Rectum (tissue), 1 donor: ENCODE results near the genes MUC5B, KRTAP5-3, IFITM10 and SYT8.

DNA sequence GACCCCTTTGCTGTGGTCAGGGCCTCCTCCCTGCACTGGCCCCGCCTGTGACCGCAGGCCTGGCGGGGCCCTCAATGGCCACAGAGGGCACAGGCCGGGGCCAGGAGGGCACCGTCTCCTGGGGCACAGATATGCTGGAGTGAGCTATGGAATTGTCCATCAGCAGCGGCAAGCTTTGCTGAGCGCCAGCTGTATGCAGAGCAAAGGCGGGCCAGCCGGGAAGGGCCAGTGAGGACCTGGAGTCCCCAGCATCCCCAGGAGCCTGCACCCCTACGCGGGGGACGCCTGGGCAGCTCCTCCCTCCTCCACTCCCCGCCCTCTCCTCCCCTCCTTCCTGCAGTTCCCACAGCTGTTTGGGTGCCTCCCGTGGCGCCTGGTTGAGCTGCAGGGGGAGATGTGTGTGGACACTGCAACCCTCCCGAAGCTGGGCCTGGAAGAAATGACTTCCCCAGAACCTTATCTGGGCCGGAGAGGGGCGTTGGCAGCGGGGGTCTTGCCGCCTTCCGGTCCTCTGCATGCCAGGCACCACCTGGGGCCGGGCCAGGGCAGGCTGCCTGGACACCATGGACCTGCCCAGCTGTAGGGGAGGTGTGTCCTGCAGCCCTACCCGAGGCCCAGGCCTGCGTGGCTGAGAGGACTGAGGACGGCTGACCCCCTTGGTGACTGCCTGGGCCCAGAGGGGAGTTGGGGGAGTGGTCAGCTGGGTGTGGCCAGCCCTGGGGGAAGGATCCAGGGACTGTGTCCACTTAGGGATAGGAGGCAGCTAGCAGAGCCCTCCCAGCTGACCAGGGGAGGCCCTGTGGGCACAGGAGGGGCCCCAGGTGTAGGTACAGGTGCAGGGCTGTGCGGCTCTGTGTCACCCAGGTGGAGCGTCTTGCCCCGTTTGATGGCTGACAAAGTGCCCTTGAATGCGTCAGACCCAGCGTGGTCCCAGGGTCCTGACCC lies 16.7 kb upstream of the MUC6 start:
- PRO-cap: bidirectional peak, plus-strand start at position 380 of the sequence, minus-strand start at position 311 of the sequence; bidirectional peak, plus-strand start at position 617 of the sequence, minus-strand start at position 517 of the sequence

DNA sequence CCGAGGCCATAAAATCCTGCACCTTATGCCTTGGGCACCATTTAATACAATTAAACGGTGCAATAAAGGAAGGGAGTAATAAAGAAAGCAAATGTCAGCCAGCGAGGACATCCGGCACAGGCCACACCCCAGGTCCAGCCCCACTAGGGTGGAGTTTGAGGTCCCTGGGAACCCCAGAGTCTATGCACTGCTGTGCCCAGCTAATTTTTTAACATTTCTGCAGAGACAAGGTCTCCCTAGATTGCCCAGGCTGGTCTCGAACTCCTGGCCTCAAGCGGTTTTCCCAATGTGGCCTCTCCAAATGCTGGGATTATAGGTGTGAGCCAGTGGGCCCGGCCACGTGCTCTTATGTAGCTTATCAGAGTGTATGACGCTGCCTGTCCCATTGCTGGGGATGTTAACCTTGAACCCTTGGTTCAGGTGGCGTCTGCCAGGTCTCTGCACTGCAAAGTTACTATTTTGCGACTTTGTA lies 24.6 kb upstream of the MUC6 start:
- PRO-cap: bidirectional peak, plus-strand start at position 152 of the sequence, minus-strand start outside the sequence

DNA sequence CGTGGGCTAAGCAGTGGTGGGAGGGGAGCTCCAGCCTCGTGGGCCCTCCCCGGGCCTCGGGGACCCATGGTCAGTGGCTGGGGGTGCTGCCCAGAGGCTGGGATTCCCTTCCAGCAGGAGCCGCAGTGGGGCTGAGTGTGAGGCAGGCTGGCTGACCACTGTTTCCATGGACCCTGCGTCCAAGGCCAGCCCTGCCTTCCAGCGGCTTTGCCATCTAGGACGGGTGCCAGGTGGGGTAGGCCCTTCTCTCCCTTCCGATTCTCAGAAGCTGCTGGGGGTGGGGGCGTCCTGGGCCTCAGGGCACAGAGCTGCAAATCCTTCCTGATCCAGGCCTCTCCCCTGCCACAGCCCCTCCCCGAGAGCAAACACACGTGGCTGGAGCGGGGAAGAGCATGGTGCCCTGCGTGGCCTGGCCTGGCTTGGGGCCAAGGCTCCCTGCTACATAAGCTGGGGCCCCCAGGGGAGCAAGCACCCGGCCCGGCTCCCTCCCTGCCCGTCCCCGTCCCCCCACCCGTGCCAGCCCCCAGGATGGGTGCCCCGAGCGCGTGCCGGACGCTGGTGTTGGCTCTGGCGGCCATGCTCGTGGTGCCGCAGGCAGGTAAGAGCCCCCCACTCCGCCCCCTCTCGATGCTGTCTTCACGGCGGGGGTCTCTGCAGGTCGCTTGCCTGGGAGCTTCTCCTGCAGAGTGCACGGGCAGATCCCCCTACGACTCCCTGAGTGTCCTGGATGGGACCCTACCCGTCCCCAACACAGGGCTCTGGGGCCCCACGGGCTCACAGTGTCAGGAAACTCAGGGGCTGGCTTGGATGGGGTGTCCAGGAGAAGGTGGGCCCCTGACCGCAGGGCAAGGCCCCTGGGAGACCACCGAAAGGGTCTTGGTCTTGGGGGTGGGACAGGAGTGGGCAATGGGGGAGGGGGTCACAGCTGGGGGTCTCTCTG lies at the start of gene MUC5B:
Gene MUC5B (plus strand): TSS at position 471 of the 940 bp plus-strand sequence.
- PRO-cap: bidirectional peak, plus-strand start at position 372 of the sequence, minus-strand start at position 216 of the sequence

- PRO-cap: no peak
Observed at GRCh38 chr11:1307215-1307752, 2.1 kb downstream of the TOLLIP start.

GRCh38 chr11:1460301-1461289 lies 26.0 kb downstream of the MOB2 start:
- PRO-cap: bidirectional peak, plus-strand start at chr11:1460546, minus-strand start at chr11:1460379

DNA sequence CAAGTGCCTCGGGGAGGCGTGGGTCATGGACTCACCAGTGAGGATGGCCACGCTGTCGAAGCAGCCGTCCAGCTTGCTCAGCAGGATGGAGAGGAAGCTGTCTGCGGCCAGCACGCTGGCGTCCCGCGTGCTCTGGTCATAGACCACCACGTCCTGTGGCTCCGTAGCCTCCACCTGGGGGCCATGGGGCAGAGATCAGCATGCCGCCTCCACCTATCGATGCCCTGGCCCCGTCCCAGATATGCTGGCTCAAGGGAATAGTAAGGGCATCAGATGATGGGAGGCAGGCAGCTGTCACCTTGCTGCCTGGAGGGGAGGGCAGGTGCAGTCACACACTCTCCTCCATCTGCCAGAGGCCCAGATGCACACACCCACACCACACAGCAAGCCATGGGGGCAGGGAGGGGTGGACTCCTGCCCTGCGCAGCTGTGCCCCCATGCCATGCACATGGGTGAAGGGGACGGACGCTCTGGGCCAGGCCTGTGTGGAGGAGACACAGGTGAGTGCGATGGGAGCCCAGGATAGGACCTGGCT lies 8.2 kb downstream of the DUSP8 start:
- PRO-cap: no peak

- PRO-cap: unidirectional peak, minus-strand start at chr11:1589336
Observed at GRCh38 chr11:1589082-1589644, 4.1 kb upstream of the KRTAP5-1 start.

DNA sequence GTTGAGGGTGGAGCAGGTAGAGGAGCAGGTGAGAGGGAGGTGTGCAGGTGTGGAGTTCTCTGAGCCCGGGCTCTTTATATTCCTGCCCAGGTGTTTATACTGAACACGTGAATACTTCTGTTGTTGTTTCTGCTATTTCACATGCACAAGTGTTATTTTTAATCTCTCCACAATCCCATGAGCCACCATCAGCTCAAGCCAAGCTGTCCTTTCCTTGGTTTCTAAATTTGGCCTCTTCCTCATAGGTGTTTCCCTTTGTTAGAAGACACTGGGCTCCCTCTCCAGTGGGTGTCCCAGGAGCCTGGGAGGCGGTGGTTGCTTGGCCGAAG lies at the start of gene KRTAP5-3:
Gene KRTAP5-3 (minus strand): TSS at position 67 of the 329 bp plus-strand sequence.
- PRO-cap: no peak

DNA sequence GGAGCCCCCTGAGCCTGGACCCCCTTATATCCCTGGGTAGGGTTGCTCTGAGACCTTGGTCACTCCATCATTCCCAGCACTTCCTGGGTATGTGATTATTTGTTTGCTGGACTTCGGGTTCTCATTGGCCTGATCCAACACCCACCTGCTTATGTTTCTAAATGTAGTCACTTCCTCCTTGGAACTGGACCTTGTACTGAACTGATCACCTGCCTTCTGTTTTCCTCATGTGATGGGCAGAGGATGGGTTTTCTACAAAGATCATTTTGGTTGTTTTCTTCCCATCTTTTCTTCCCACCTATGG lies 168 bp upstream of the KRTAP5-4 start:
- PRO-cap: bidirectional peak, plus-strand start at position 181 of the sequence, minus-strand start at position 75 of the sequence

- PRO-cap: no peak
Observed at GRCh38 chr11:1660026-1660593, 30.5 kb downstream of the KRTAP5-5 start.

DNA sequence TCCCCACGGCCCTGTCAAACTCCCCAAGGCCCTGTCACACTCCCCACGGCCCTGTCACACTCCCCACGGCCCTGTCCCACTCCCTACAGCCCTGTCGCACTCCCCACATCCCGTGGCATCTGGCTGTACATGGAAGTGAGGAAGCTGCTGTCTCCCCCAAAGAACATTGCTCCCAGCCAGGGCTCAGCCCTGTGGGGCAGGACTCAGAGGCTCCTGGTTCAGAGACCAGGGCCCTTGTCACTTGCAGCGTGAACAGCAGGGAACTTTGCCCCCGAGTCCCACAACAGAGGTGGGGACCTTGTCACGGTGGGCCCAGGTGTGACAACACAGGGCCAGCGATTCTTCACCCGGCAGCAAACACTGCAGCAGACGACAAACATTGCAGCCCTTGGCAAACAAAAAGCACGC lies 31.8 kb downstream of the KRTAP5-5 start:
- PRO-cap: no peak

DNA sequence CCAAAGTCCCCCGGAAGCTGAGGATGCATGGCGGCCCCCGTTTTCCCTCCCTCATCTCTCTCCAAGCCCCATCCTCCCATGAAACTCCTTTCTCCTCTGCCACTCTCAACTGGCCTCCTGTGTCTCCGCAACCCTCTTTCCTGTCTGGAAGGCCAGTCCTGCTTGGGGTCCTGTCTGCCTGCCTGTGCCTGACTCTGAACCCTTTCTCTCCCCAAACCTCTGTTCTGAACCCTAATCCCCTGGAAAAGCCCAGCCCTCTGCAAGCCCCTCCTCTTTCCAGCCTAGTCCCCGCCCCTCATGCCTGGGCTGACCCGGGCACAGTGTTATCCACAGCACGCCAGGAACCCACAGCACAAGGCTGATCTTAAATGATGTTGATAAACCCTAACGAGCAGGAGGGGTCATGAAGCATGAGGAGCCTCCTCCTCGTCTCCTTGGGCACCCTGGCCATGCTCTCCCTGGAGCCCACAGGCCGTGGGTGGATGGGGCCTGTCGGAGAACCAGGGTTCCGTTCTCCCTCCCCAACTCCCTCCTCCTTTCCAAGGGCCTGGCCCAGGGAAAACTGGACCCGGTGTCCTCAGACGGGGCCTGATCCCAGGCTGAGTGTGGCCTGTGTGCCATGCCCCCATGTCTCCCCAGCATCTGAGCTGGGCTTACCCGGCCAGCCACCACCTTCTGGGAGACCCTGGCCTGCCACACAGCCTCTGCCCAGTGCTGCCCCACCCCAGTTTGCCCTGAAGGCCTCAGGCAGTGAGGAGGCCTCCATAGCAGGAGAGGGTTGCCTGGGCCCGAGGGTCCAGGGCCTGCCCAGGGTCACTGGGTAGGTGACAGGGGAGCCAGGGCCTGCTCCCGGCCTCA lies at the start of gene IFITM10:
Gene IFITM10 (minus strand): TSS at position 208 of the 858 bp plus-strand sequence.
- PRO-cap: bidirectional peak, plus-strand start at position 326 of the sequence, minus-strand start at position 207 of the sequence

DNA sequence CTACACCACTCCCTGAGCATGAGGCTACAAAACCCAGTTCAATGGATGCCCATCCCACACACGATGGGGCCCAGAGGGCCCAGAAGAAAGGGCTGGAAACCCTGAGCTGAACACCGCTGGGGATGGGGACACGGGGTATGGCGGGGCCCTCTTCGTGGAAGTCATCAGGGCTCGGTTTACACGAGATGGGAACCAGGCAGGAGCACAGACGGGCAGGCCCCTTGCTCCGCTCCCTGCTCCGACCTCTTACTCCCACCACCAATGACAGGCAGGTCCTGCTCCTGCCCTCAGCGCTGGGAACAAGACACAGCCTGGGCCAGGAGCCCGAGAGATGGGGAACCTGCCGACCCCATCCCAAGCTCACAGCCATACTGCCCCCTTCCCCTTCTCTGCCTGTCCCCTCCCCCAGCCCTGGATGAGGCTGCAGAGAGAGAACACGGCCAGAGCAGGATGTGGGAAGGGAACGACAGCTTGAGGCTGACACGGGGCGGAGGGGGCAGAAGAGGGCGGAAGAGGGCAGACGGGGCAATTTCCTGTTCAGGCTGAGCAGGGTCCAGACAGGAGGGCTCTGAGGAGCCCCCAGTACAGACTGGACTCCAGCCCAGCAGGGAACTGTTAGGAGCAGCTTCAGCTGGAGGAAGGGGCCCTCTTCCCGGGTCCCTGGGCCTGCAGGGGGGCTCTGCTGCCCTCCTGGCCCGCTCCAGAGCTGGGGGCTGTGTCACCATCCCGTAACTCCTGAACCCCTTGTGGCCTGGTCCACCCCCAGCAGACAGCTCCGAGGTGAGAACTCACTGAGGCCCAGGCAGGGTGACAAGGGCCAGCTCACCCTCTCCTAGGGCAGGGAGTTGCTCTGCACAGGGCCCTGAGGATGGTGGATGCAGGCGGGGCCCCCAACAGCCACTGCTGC lies 5.9 kb downstream of the CTSD start:
- PRO-cap: no peak

GRCh38 chr11:1762120-1763336 lies 1.2 kb downstream of the CTSD start:
- PRO-cap: bidirectional peak, plus-strand start at chr11:1762647, minus-strand start at chr11:1762413; bidirectional peak, plus-strand start at chr11:1762867, minus-strand start at chr11:1762698

- PRO-cap: unidirectional peak, minus-strand start at chr11:1786101; unidirectional peak, minus-strand start at chr11:1786139
Observed at GRCh38 chr11:1785826-1786290, 22.1 kb upstream of the CTSD start.

DNA sequence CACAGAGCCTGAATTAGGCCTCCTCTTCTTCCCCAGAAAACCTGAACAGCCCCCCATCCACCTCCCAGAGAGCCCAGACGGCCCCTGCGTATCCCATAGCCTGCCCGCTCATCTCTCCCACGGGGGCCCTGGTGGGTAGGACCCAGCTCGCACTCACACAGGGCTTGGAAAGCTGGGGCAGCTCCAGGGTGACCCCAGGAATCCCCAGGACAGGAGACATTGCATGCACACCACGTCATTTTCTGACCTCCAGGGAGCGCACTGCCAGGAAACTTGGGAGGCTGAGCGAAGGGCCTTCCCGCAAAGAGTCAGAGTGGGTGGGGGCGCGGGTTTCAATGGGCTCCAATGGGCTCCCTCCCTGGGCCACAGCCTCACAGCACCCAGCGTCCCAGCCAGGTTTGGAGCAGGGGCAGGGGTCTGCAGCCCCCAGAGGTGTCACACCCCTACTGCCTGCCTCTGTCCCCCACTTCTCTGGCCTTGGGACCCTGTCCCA lies 8.2 kb upstream of the SYT8 start:
- PRO-cap: no peak

GRCh38 chr11:1834595-1835653 lies at the start of gene SYT8:
Gene SYT8 (plus strand): TSS chr11:1834990.
- PRO-cap: no peak

- PRO-cap: no peak
Observed at GRCh38 chr11:1862747-1863003, 9.8 kb downstream of the LSP1 start.

DNA sequence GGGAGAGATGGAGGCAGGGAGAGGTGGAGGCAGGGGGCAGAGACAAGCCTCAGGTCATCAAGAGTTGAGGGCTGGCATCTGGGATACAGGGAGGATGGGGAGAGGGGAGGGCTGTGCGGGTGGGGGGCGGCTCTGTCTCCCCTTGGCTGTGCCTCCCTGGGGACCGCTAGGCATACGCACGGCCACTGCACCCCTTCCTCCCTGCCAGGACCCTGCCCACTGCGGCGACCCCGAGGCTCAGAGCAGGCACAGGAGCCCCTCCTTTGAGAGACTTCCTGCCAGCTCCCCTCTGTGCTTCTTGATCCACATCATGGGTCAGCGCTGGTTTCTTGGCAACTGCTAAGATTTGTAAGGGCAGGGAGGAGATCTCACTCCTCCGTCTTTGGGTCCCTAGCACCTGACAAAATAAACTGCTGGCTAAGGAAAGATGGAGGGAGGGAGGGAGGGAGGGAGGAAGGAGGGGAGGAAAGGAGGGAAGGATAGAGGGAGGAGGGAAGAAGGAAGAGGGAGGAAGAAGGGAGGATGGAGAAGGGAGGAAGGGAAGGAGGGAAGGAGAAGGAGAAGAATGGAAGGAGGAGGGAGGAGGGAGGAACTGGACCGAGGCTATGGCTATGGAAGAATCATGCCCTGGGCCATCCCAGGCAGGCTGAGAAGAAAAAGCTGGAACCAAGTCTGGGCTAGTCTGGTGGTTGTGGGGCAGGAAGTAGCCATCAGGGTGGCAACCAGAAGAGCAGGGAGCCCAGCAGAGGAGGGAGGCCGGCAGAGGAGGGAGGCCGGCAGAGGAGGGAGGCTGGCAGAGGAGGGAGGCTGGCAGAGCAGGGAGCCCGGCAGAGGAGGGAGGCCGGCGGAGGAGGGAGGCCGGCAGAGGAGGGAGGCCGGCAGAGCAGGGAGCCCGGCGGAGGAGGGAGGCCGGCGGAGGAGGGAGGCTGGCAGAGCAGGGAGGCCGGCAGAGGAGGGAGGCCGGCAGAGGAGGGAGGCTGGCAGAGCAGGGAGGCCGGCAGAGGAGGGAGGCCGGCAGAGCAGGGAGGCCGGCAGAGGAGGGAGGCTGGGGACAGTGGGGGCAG lies 18.3 kb downstream of the PRR33 start:
- PRO-cap: no peak

DNA sequence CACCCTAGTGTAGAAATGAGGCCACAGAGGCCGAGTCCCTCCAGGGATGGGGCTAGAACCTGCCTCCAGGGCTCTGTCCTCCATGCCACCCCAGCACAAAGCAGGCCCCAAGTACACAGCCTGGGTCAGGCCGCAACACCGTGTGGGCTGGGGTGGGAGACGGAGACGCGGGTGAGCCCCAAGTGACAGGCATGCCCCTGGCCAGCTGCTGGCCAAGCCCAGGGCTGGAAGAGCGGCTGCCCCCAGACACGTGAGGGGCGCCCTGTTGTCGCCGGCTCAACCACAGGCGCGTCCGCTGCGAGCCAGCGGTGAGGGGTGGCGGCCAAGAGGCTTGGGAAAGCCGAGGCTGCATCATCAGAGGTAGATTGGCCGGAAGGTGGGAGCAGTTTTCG lies 911 bp downstream of the PRR33 start:
- PRO-cap: no peak